NCI-H460 (cell line): ENCODE data around the gene FGB.

RAMPAGE:
- cytosol, long total RNA: no peak
- long total RNA: no peak
- nucleus, long total RNA: no peak
These were observed 41.6 kb downstream of the GATB start for GRCh38 chr4:151718713-151720044.

DNA sequence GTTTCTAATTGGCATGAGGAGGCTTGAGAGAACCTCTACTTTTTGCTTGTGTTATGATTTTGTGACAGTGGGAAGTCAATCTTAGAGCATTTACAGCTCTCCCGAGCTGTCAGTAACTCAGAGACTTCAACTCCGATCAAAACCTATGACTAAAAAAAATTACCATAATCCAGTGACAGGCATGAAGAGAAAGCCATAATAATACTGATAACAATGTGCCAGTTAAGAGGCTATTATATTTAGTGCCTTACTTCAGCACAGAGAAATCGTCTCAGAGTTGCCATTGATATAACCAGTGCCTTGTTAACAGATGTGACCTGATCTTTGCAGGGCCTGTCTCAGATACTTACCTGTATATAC is 38.3 kb upstream of the GATB start:
RAMPAGE:
- cytosol, long total RNA: no peak
- long total RNA: no peak
- nucleus, long total RNA: no peak

DNA sequence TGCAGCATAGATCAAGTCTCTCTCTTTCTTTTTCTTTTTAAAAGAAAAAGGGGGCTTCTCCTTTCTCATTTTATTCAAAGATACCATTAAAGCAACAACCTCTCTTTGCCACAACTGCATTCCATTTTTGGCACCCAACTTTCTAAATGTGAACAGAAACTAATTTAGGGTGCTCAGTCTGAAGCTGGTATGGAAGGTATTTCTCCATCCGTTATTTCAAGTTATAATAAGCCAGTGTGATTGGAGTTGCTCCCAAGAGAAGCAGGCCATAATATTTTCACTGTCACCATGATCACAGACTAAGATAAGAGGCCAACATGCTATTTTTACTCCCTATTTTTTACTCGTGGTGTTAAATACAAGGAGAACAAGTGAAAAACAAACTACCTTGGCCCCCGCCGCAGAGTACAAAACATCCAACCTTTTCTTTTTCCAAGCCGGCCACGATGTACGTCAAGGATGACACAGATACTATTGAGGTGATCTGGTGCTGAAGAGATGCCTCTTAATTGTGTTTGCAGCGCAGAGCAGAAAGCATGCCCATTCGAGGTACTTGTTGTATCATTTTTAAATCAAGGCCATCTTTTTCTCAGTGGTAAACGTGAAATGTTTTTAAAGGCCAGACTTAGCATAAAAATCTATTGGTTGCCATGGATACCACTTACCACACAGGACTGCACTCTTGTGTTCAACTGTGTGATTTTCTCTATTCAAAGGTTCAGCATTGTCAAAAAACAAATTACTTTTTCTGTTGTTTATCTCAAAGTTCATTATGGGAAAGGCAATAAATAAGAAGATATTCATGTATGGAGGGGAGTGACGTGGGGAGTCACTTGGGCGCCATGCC is 230.8 kb upstream of the GATB start:
RAMPAGE:
- cytosol, long total RNA: no peak
- long total RNA: no peak
- nucleus, long total RNA: no peak

DNA sequence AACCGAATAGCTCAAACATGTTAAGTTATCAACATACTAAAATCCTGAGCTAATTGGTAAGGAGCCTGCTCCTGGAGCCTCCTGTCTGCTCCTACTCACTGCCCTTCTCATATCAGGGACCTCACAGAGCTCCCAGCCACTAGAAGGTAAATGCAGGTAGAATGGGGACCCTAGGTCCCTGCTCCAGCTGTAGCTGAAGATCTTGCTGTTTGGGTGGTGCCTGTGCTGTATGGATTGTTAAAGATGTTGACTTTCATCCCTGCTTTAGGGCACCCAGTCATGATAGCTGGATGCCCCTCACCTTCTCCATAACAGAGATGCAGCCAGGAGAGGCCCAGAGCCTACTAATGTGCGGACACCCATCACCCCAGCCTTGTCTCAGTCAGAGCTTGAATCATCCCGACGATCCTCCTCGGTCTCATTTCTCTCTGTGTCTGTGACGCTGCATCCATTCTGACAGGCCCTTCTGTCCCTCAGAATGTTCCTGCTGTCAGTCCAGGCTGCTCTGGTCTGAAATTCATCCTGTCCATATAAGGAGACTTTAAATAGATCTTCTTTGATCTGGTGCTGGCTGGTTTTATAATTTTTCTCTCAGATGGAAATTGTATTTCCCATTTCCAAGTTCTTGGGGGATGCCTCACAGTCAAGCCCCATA is 341.7 kb upstream of the GATB start:
RAMPAGE:
- cytosol, long total RNA: no peak
- long total RNA: no peak
- nucleus, long total RNA: no peak

GRCh38 chr4:152462017-152462706 is 73.7 kb downstream of the FBXW7 start:
RAMPAGE:
- cytosol, long total RNA: no peak
- long total RNA: no peak
- nucleus, long total RNA: no peak

GRCh38 chr4:152485739-152486220 is 50.1 kb downstream of the FBXW7 start:
RAMPAGE:
- cytosol, long total RNA: no peak
- long total RNA: no peak
- nucleus, long total RNA: no peak

GRCh38 chr4:153154035-153154523 is 50.2 kb upstream of the TRIM2 start:
RAMPAGE:
- cytosol, long total RNA: no peak
- long total RNA: no peak
- nucleus, long total RNA: no peak

GRCh38 chr4:153244900-153245468 is 40.7 kb downstream of the TRIM2 start:
RAMPAGE:
- cytosol, long total RNA: no peak
- long total RNA: no peak
- nucleus, long total RNA: no peak

RAMPAGE:
- cytosol, long total RNA: no peak
- long total RNA: no peak
- nucleus, long total RNA: no peak
These were observed 620 bp downstream of the MND1 start for GRCh38 chr4:153344824-153345792.

RAMPAGE:
- cytosol, long total RNA: no peak
- long total RNA: no peak
- nucleus, long total RNA: no peak
These were observed 20.1 kb downstream of the TMEM131L start for GRCh38 chr4:153486305-153486682.

DNA sequence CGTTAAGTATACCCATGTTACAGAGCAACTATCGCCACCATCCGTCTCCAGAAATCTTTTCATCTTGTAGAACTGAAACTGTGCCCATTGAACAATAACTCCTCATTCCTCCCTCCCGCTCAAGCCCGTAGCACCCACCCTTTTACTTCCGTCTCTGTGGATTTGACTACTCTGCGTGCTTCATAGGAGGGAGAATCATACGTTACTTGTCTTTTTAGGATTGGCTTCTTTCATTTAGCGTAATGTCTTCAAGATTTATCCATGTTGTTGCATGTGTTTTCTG is 55.4 kb downstream of the TMEM131L start:
RAMPAGE:
- cytosol, long total RNA: no peak
- long total RNA: no peak
- nucleus, long total RNA: no peak

GRCh38 chr4:153685168-153685838 is 1.2 kb downstream of the TLR2 start:
RAMPAGE:
- cytosol, long total RNA: no peak
- long total RNA: no peak
- nucleus, long total RNA: no peak

DNA sequence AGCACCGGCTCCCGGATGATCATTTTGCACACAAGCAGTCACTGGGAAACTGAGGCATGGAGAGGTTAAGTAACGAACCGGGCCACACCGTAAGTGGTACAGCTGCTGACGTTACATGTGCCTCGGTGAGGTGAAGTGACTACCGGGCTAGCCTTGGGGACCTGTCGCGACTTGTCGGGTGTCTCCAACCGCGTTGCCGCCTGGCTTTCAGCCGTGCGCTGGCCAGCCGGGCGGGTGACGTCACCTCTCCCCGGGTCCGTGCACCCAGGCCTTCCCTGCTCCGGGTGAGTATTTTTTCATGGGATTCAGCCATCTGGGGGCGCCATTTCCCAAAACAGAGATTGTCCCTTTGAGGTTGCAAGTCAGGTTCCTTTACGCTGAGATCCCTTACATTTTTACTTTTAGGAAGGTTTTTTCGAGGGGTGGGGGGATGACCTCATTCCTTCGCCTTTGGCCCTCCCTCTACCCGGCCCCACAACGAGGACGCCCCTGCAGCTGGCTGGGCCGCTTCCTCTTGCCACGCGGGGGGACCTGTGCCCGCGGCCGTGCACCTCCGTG is 3.4 kb upstream of the SFRP2 start:
RAMPAGE:
- cytosol, long total RNA: no peak
- long total RNA: no peak
- nucleus, long total RNA: no peak

RAMPAGE:
- cytosol, long total RNA: no peak
- long total RNA: no peak
- nucleus, long total RNA: no peak
These were observed 75.2 kb downstream of the DCHS2 start for GRCh38 chr4:154416066-154417180.

RAMPAGE:
- cytosol, long total RNA: no peak
- long total RNA: no peak
- nucleus, long total RNA: no peak
These were observed at the start of gene FGB for GRCh38 chr4:154562423-154563282. Gene FGB (plus strand): TSS chr4:154563011.

RAMPAGE:
- cytosol, long total RNA: no peak
- long total RNA: no peak
- nucleus, long total RNA: no peak
These were observed 7.4 kb downstream of the FGB start for GRCh38 chr4:154570078-154570721.

RAMPAGE:
- cytosol, long total RNA: no peak
- long total RNA: no peak
- nucleus, long total RNA: no peak
These were observed 13.2 kb downstream of the FGA start for GRCh38 chr4:154577233-154577798.

GRCh38 chr4:154604639-154605485 is 7.6 kb downstream of the FGG start:
RAMPAGE:
- cytosol, long total RNA: no peak
- long total RNA: no peak
- nucleus, long total RNA: no peak

DNA sequence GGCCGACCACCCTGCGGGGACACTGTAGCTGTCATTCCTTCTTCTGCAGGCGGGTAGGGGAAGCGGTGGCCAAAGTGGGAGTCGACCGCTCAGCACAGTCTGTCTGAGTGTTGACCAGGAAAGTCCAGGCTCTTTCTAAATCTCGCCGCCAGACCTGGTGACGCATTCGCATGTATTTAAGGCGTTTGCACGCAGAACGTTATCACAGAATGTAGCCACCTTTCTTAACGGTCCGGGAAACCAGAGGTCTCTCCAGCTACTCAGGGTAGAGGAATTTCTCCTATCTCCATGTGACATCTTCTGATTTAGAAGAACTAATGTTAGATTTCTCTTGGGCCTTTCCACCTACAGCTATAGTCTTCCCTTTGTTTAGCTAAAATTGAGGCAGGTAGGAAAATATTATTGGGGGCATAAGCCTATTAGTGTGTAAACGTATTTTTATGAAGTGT is 3.1 kb upstream of the LRAT start:
RAMPAGE:
- cytosol, long total RNA: no peak
- long total RNA: no peak
- nucleus, long total RNA: no peak

GRCh38 chr4:155107080-155107545 is 101.3 kb upstream of the NPY2R start:
RAMPAGE:
- cytosol, long total RNA: no peak
- long total RNA: no peak
- nucleus, long total RNA: no peak